ENCODE measurements around a stretch of chr2.

- RRBS = no CpG with 5 or more reads among the region's 8 CpGs
Measured at GRCh38 chr2:190882432-190883182, 2.0 kb downstream of the GLS start.

GRCh38 chr2:190898302-190898741, 17.7 kb downstream of the GLS start:
- RRBS = no CpG with 5 or more reads among the region's 6 CpGs

GRCh38 chr2:191127323-191127522, 23.6 kb downstream of the STAT4 start:
- RRBS = no CpG with 5 or more reads among the region's 1 CpG

GRCh38 chr2:191174496-191174939, 23.7 kb upstream of the STAT4 start:
- RRBS = no CpG with 5 or more reads among the region's 4 CpGs

DNA sequence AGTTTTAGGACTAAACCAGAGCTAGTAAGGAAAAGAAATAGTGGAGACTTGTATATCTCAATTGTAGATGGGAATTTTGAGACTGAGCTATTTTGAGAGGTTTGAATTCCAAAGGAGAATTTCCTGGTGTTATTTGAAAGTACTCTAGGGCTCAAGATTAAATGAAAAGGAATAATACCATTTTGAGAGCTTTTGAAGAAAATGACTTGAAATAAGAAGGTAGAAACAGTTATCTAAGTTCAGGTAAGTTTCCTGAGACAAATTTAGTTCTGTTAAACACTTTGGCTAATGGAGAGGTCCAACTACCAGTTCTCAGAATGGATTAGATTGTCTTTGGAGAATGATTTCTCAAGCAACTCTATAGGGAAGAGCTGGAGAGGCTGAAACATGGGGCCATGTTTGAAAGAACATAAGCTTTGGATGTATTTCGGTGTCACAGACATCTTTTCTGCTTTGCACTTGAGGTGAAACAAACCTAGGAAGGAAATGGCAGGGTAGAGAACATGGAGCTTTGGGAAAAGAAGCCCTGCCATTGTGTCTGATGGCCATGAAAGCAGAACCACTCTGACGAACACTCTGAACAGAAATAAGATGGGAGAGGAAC, 80.1 kb downstream of the MYO1B start:
- RRBS = no CpG with 5 or more reads among the region's 2 CpGs

- RRBS = no CpG with 5 or more reads among the region's 6 CpGs
Measured at GRCh38 chr2:191625061-191625763, 52.7 kb upstream of the NABP1 start.

DNA sequence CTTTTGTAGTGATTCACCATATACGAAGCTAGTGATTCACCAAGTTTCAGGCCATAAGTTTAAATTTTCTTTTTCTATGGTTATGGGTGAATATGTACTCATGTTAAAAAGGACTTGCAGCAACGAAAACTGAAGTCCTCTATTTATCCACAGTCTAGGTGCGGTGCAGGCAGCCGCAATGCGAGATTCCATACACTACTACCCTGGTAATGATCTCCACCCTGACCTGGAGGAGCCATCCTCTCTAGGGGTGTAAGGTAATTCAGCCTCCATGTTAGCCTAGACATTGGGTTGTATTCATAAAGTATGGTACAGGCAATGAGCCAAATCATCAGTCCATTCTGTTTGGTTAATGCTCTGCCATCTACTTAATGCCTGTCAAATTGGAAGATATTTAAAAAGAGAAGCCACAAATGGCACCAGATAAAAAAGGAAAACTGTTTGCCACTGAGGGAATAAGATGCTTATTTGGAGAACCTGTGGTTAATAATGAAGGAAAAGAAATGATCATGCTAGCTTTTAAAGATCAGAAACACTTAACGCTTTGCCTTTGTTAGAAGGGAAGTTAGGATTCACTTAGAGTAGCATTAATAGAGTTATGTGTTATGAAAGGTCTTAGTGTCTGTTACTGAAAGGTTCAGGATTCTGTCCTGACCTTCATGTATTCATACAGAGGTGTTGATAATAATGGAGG, 4.5 kb downstream of the NABP1 start:
- RRBS = no CpG with 5 or more reads among the region's 6 CpGs

- RRBS = no CpG with 5 or more reads among the region's 8 CpGs
Measured at GRCh38 chr2:191690568-191691662, 13.0 kb downstream of the NABP1 start.

- RRBS = no CpG with 5 or more reads among the region's 8 CpGs
Measured at GRCh38 chr2:191692351-191693565, 14.8 kb downstream of the NABP1 start.

DNA sequence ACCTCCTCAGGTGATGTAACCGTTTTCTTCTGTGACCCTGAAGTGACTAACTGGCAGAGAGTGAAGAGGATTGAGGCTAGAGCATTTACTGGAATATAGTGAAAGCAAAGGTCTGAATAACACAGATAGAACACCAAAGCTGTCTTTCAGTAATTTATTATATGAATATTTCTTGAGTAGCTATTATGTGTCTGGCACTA, 116.5 kb upstream of the CAVIN2 start:
- RRBS = no CpG with 5 or more reads among the region's 1 CpG

DNA sequence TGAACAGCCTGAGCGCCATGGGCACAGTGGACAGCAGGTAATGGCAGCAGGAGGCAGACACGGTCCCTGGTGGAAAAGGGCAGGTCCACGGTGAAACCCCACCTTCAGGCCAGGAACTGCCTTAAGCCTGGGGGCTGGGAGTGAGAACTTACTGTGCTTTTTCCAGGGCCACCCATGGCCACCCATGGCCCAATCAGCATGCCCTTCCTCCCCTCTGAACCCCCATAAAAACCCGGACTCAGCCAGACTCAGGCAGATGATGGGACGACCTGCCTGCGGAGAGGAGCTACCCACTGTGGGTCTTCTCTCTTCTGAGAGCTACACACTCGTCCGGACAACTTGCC, 633.5 kb upstream of the TMEFF2 start:
- RRBS = no CpG with 5 or more reads among the region's 8 CpGs

DNA sequence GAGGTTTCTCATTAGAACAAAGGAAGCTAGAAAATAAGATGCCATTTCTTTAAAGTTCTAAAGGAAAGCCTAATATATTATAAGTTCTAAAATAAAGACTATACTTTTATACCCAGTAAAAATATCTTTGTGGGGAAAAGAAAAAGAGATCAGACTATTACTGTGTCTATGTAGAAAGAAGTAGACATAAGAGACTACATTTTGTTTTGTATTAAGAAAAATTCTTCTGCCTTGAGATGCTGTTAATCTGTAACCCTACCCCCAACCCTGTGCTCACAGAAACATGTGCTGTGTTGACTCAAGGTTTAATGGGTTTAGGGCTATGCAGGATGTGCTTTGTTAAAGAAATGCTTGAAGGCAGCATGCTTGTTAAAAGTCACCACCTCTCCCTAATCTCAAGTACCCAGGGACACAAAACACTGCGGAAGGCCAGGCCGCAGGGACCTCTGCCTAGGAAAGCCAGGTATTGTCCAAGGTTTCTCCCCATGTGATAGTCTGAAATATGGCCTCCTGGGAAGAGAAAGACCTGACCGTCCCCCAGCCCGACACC, 947.6 kb upstream of the TMEFF2 start:
- RRBS = no CpG with 5 or more reads among the region's 4 CpGs

DNA sequence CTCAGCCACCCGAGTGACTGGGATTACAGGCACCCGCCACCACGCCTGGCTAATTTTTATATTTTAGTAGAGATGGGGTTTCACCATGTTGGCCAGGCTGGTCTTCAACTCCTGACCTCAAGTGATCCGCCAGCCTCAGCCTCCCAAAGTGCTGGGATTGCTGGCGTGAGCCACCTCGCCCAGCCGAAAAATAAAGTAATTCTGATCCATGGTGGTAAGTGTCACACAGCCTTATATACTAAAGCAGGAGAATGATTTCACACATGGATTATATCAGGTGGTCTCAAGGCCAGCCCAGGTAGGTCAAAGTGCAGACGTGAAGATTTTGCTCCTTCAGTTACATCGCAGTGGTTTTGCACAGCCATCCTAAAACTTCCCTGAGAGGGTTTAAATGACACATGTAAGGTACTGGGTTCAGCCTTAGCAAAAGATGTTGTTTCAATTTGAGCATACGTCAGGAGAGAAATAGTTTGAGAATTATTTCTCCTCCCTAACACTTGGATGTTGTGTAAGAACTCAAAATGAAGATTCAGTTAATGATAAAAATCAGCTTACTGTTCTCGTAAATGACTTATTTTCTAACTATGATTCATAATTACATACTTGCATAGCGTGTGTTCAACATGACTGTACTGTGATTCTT, 93.1 kb upstream of the SLC39A10 start:
- RRBS = no CpG with 5 or more reads among the region's 12 CpGs

DNA sequence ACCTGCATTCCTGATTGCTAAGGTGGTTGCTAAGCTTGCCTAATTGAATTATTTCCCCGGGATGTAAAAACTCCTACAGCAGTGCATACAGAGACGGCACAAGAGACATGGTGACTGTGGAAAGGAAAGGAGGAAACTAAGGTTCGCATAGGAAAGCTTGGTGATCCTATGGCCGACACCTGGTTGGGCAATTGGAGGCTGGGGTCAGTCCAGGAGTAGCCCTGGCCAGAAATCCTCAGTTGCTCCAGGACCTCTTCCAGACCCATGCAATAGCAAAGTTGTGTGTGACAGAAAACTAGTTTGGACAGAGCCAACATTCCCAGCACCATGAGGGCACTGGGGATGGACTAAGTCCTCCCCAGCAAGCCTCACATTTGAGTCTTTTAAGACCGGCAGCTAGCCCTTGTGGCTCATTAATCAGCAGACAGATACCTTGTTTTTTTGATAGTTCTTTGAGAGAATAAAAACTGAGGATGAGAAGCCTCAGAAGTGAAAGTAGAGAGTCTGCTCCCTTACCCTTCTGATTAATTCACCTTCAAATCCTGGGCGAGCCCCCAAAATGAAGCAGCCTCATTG, 39.4 kb downstream of the STK17B start:
- RRBS = no CpG with 5 or more reads among the region's 6 CpGs

GRCh38 chr2:196150500-196150812, 20.9 kb downstream of the STK17B start:
- RRBS = no CpG with 5 or more reads among the region's 1 CpG

- RRBS = no CpG with 5 or more reads among the region's 8 CpGs
Measured at GRCh38 chr2:196633380-196633857, 6.1 kb upstream of the CCDC150 start.

DNA sequence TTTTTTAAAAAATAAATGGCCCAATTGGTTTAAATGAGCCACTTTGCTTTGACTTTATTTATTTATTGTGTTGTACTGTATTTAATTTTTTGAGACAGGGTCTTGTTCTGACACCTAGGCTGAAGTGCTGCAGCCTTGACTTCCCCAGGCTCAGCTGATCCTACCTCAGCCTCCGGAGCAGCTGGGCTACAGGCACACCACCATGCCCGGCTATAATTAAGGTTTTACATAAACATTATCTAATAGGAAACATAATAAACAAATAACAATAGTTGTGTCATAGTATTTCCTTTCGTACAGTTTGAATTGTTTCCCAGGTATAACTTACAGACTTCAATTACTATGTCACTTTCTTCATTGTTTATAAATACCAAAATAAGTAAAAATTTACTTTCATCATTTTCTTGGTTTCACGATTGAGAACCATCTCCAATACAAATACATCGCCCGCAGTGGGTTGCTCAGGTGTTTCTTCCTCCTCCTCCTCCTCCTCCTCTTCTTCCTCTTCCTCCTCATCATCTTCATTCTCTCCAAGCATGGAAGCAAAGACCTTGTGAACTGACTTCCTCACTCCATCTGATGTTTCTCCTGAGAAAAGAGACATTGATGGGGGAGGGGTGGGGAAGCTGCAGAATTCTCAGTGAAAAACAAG, 6.8 kb downstream of the GTF3C3 start:
- RRBS = no CpG with 5 or more reads among the region's 6 CpGs

GRCh38 chr2:196919510-196920247, 6.8 kb downstream of the PGAP1 start:
- RRBS = no CpG with 5 or more reads among the region's 7 CpGs

DNA sequence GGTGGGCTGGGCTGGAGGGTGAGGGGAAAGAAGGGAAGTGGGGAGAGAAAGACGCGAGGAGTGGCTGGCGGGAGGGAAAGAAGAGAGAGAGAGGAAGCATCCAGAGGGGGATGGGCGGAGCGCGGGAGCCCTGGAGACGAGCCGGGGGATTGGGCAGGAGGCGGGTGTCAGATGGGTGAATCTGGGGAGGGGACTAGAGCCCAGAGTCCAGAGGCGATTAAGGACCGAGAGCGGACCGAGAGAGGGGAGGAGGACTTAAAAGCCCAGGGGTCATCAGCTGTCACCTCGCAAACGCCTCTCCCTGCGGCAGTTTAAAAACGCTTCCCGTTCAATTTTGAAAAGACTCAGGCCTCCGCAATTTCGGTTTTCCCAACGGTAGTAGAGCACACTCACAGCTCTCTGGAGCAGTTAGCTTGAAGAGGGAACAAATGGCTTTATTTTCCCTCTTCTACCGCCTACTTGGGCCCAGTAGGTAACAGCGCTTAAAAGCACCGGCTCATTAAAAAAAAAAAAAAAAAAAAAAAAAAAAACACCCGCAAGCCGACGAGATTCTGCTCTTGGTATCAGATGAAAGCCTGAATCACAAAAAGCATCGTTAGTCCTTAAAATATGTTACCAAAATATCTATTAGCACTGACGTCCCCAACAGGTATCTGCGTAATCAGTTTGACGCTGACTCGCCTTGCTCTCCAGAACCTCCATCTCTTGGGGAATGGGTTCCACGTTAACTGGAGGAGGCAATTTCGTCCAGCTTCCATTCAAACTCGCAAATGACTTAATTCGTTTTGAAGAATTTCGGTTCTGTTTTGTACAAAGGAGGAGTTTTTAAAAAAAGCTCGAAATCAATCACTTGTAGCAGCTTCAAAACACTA, 638 bp upstream of the PGAP1 start:
- RRBS = no CpG with 5 or more reads among the region's 38 CpGs